B cell (primary cell): ENCODE measurements around the gene BLM.

DNA sequence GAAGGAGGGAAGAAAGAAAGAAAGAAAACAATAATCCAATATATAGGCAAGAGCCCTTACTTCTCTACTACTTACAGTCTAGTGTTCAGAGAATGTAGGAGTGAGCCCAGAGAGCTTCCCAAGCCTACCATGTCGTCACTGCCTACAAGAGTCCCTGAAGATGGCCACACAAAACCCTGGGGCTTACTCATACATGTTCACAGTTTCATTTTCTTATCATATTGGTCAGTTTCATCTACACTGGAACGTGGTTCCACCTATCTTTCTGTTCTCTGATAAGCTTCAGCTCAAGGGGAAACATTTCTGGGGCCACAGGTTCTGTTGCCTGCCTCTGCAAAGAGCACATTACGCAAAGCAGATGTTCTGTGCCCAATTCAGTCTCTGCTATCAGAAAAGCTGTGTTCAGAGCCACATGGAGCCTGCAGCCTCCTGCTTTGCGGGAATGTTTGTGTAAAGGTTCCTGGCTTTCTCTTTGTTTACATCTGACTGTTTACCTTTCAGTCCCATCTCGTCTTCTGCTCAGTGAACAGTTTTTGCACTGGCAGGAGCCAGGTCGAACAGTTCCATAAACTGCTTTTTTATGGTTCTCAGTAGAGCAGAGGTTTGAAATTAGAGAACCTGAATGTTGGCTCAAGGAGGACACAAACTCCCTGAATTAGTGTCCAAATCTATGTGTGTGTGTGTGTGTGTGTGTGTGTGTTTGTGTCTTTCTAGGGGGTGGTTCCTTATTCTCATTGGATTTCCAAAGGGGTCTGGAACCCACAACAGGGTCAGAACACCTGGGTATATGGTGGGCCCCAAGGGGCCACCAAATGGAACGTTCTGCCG, 47.0 kb upstream of the IDH2 start:
- PRO-cap: no peak
- CAGE, long polyA plus RNA: no peak

- PRO-cap: bidirectional peak, plus-strand start at chr15:90191999, minus-strand start at chr15:90191822
- CAGE, long polyA plus RNA: start-site peak on the plus strand at chr15:90191920-90191977, 38 and 42 reads in 2 replicates
These were observed 9.2 kb upstream of the SEMA4B start for GRCh38 chr15:90191637-90192654.

DNA sequence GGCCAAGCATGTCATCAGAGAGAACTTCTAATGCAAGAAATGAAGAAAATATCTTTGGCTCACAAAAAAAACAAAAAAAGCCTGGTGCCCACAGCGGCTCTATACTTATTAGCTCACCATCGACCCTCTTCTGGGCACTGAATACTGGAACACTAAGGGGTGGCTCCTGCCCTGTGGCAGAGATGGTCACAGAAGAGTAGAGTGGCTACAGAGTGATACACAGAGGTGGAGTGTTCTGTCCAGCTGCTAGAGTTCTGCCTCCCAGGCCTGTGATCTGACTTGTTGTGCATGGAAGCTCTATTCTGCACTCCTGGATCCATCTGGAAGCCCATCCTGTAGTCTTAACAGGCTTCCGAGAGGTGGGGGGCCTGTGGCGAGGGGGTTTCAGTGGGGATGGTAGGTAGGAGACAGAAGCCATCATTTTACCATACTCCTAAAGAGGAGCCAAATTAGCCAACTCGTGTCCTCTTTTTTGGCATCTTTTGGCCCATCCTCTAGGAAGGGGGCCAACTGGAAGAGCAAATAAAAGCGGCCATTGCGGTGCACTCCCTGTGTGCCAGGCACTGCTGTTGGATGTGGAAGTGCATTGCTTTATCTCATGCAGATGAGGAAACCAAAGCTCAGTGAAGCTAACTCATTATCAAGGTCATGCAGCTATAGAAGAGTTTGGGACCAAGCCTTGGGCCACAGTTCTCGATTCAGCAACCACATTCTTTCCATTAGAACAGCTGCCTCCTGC, 6.0 kb downstream of the SEMA4B start:
- PRO-cap: no peak
- CAGE, long polyA plus RNA: no peak

- PRO-cap: no peak
- CAGE, long polyA plus RNA: no peak
These were observed 5.7 kb downstream of the NGRN start for GRCh38 chr15:90271021-90271808.

GRCh38 chr15:90306520-90306740, 41.0 kb downstream of the NGRN start:
- PRO-cap: no peak
- CAGE, long polyA plus RNA: no peak

DNA sequence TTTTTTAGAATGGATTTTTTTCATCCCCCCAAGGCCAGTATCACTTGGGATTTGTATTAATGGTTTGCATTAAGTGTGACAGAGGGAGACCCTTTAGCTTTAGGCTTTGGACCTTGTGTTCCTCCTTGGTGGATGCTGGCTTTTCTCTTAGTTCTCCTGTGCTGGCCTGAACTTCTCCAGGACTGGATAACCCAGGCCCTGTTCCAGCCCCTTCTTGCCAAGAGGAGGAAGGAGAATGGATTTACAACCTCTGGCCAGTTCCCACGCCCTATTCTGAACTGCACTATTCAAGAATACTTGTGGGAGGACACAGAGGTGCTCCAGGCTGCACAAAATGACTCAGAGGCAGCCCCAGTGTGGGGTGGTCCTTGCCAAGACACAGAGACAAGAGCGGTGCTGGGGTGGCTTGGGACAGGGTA, 36.5 kb upstream of the ZNF774 start:
- PRO-cap: no peak
- CAGE, long polyA plus RNA: no peak

- PRO-cap: no peak
- CAGE, long polyA plus RNA: no peak
These were observed 32.1 kb upstream of the ZNF774 start for GRCh38 chr15:90320019-90320405.

- PRO-cap: no peak
- CAGE, long polyA plus RNA: no peak
These were observed 6.5 kb downstream of the ZNF774 start for GRCh38 chr15:90358511-90358979.

GRCh38 chr15:90388424-90389454, 697 bp downstream of the IQGAP1 start:
- PRO-cap: bidirectional peak, plus-strand start at chr15:90388700, minus-strand start at chr15:90388685; bidirectional peak, plus-strand start at chr15:90388841, minus-strand start at chr15:90388899
- CAGE, long polyA plus RNA: no peak

DNA sequence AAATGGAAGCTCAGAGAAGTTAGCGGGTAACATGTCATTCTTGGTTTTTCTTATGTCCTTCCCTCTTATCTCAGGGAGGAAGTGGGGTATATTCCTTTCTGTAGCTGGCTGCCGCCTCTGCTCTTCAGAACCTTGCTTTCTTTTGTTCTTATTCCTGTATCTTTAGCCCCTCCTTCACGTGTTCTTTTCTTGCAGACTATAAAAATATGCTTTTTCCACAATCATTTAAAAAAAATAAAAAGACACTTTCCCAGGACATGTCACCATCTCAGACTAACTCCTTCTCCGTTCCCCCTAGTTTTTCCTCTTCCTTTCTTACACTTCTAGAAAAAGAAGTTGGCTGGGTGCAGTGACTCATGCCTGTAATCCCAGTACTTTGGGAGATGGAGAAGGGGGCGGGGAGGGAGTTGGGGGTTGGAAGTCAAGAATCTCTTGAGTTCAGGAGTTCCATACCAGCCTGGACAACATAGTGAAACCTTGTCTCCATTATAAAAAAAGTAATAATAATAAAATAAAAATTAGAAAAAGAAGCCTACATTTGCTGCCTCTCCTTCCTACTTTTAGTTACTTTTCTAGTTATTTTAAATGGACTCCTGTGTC, 25.9 kb downstream of the IQGAP1 start:
- PRO-cap: no peak
- CAGE, long polyA plus RNA: no peak

GRCh38 chr15:90558116-90558576, 28.4 kb downstream of the CRTC3 start:
- PRO-cap: no peak
- CAGE, long polyA plus RNA: no peak

- PRO-cap: no peak
- CAGE, long polyA plus RNA: no peak
These were observed 77.6 kb downstream of the CRTC3 start for GRCh38 chr15:90607309-90607714.

GRCh38 chr15:90716352-90716675, 832 bp upstream of the BLM start:
- PRO-cap: no peak
- CAGE, long polyA plus RNA: no peak

DNA sequence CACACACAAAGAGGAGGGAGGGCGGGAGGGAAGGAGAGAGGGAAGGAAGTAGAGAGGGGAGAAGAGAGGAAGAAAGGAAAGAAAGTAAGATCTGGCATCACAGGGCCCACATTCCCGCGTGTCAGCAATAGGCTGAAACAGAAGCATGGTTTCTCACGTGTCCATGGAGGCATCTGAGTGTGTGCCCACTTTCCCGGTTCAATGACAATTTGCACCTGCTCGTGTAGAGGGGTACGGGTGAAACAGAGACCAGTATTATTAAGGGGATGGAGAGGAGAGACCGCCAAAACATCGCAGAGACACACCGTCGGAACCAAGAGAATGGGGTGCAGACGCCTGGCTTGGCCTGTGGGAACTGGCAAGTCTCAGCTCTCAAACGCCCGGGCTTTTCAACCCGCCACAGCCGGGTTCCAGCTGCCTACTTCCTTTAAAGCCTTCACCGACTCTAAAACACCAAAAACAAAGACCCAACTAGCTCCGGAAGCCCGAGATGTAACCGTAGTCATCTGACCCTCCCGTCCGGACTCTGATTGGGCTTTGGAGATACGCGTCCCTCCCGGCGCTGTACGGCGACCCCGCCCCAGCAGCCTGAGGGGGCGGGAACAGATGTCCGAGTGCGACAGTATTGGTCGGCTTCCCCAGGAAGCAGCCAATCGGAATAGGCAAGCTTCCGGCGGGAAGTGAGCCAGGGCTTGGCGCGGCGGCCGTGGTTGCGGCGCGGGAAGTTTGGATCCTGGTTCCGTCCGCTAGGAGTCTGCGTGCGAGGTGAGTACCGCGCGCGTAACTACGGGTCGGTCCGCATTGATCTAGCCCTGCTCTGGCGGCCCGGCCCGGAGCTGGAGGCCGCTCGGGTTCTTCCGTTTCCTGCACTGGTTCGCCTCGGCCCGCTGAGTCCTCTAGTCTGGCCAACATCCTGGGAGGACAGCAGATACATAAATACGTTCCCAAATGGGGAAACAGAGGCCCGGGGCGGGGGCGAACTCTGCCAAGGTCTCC, at the start of gene BLM:
Gene BLM, plus strand, starts transcription at position 671 of the 996 bp plus-strand sequence.
- PRO-cap: bidirectional peak, plus-strand start at position 749 of the sequence, minus-strand start at position 447 of the sequence; bidirectional peak, plus-strand start at position 850 of the sequence, minus-strand start at position 907 of the sequence
- CAGE, long polyA plus RNA: no peak

GRCh38 chr15:90757391-90757794, 40.2 kb downstream of the BLM start:
- PRO-cap: no peak
- CAGE, long polyA plus RNA: no peak

- PRO-cap: no peak
- CAGE, long polyA plus RNA: no peak
These were observed 45.0 kb downstream of the BLM start for GRCh38 chr15:90761951-90762649.

GRCh38 chr15:90836233-90836903, 32.0 kb upstream of the FURIN start:
- PRO-cap: no peak
- CAGE, long polyA plus RNA: no peak

- PRO-cap: no peak
- CAGE, long polyA plus RNA: no peak
These were observed 5.5 kb downstream of the FURIN start for GRCh38 chr15:90873536-90874656.

GRCh38 chr15:90878004-90878508, 6.2 kb upstream of the FES start:
- PRO-cap: no peak
- CAGE, long polyA plus RNA: no peak

GRCh38 chr15:90880411-90881033, 3.8 kb upstream of the FES start:
- PRO-cap: no peak
- CAGE, long polyA plus RNA: no peak